ENCODE data around the genes TTC28 and C22orf31.

- PRO-cap, result no peak
Measured at GRCh38 chr22:27748830-27749333, 52.7 kb downstream of the MN1 start.

GRCh38 chr22:27867969-27868592, 51.0 kb downstream of the PITPNB start:
- PRO-cap, result no peak

GRCh38 chr22:27880748-27881325, 38.2 kb downstream of the PITPNB start:
- PRO-cap, result no peak

GRCh38 chr22:27882930-27883259, 36.2 kb downstream of the PITPNB start:
- PRO-cap, result no peak

DNA sequence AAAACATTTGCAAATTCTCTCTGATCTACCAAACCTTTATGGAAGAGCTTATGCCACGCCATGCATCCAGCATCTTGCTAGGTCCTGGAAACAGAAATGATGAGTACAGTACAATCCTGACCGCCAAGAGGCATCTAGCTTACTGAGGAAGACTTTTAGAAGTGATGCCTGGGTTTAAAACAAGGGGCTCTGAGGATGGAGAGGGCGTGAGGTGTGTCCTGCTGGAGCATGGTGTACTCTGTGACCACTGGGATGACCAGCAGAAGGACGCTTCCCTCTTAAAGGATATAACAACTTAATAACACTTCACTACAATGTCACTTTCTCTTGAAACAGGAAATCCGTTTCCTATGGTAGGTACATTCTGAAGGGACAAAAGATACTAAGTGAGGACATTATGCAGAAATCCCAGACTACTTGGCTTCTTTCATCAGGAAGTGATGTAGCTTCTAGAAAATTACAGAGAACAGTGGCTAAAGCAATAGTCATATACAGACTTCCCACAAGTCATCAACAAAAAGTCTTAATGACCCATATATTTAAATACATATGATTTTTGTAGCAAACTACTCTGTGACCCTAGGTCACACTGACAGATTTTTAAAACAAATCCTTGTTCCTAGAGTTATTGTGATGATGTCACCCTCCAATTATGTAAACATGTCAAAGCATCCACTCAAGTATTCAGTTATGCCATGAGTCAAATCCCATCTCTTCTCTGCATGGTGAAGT, 33.1 kb downstream of the PITPNB start:
- PRO-cap, result no peak

DNA sequence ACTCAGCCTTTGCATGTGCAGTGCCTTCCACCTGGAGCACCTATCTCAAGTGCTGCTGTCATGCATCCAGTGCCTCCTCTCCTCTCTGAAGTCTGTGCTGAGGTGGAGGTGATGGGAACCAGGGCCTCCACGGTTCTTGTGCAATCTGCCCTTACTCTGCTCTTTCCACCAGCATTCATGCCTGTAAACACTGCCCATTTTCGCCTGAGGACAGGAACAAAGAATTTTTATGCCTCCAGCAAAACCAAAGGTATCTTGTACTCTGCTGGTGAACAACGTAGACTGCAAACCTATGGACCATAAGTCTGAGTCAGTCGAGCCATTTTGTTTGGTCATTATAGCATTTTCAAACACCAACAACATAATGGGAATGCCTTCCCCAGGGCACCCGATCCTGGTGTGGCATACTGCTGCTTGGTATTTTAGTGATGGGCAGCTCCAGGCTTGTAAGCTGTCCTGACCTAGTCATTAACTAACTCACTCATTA, 26.9 kb downstream of the PITPNB start:
- PRO-cap, result no peak

- PRO-cap, result no peak
Measured at GRCh38 chr22:27896050-27897165, 22.6 kb downstream of the PITPNB start.

- PRO-cap, result no peak
Measured at GRCh38 chr22:27912884-27913576, 6.0 kb downstream of the PITPNB start.

GRCh38 chr22:27932929-27933693, 14.1 kb upstream of the PITPNB start:
- PRO-cap, result no peak

- PRO-cap, result no peak
Measured at GRCh38 chr22:27962151-27962643, 43.1 kb upstream of the PITPNB start.

GRCh38 chr22:28391100-28392003, 288.3 kb downstream of the TTC28 start:
- PRO-cap, result no peak

GRCh38 chr22:28679480-28680408, at the start of gene TTC28:
Gene TTC28, minus strand, starts transcription at chr22:28679840.
- PRO-cap, result bidirectional peak, plus-strand start at chr22:28679971, minus-strand start at chr22:28679840

DNA sequence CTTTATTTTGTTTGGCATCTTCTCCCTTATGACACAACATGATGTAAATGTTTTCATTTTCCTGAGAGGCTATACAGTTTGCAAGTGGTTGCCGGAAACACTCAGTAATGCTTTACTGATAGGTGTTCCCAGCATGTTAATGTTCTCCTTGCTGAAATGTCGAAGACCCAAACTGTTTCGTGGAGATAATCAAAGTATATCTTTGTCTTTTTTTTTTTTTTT, 8.8 kb downstream of the HSCB start:
- PRO-cap, result no peak

GRCh38 chr22:28772259-28772498, 316 bp upstream of the CCDC117 start:
- PRO-cap, result no peak

GRCh38 chr22:28792527-28793189, 20.2 kb downstream of the CCDC117 start:
- PRO-cap, result no peak

DNA sequence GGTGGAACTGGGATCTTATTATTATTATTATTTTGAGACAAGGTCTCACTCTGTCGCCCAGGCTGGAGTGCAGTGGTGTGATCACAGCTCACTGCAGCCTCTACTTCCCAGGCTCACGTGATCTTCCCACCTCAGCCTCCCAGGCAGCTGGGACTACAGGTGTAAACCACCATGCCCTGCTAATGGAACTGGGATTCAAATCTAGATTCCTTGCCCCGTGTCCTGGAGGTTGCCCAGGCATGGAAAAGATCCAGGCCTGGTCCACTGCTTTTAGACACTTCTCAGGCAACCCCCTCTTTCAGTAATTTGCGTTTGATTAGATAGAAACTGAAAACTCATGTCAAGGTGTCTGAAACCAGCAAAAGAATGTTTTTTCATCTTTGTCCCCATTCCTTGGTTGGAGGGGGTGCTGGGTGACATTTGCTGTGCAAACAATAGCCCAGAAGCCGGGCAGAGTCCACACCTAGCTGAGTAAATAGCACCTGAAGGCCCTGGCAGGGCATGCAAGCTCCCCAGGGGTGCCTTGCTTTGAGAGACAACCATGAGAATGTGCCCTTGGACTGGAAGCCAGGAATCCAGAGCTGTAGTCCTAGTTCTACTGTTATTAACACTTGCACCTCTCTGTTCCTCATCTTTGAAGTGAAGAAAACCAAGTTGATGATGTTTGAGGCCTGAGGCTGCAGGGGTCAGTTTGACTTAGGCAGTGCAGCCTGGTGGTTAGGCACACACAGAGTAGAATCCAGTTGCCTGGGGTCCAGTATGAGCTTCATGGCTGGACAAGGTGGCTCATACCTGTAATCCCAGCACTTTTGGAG, 47.0 kb downstream of the CCDC117 start:
- PRO-cap, result no peak

- PRO-cap, result no peak
Measured at GRCh38 chr22:28992513-28993111, 69.0 kb downstream of the C22orf31 start.

GRCh38 chr22:29050371-29051318, 11.0 kb downstream of the C22orf31 start:
- PRO-cap, result no peak

- PRO-cap, result no peak
Measured at GRCh38 chr22:29061733-29062187, at the start of gene C22orf31. Gene C22orf31, minus strand, starts transcription at chr22:29061831.

DNA sequence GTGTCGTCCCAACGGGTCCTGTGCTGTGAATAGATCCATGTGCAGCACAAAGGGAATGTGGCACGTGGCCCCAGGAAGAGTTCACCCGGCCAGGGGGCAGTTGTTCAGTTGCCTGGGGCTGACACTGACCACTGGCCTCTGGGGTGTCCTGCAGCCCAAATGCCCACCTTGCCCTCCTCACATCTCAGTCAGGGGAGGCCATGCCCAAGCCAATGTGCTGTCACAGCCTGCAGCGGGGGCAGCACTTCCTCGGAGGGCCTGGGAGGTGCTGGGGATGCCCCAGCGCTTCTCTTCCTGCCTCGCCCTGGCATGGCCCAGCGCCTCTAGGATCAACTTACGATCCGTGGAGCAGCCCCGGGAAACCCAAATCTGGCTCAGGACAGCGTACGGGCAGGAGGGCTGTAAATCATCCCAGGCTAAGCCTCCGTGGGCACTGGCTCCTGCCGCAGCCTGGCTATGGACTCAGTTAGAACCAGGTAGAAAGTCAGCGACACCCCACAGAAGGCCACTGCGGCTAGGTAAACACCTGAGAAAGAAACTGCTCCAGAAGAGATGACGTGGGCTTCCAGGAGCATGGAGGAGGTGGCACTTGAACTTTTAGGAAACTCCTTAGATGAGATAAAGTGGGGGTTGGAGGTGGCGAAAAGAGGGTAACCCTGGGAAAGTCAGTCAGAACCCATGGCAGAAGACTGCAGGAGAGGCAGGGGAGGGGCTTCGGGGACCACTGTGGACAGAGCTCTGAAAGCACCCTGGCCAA, 60.9 kb upstream of the EMID1 start:
- PRO-cap, result no peak